ENCODE measurements around the genes REN, CNTN2, NUCKS1 and SLC41A1.

DNA sequence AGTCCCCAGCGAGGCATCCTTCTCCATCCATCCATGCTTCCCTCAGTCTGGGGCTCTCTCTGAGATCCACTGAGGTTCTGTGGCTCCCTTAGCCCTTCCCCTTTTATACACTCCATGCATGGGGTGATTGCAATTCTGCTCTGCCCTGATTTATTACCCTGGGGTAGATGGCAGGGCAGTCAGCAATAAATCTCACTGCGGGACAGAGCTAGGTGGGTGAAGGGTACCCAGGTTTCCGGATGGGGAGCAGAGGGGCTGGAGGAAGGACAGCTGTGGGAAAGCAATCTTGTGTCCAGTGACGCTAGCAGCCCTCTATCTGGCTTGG lies at the start of gene REN:
Gene REN, minus strand, starts transcription at position 79 of the 325 bp plus-strand sequence.
- RRBS = no CpG with 5 or more reads among the region's 4 CpGs

- RRBS = no CpG with 5 or more reads among the region's 7 CpGs
Measured at GRCh38 chr1:204451615-204452176, 40.1 kb upstream of the PPP1R15B start.

DNA sequence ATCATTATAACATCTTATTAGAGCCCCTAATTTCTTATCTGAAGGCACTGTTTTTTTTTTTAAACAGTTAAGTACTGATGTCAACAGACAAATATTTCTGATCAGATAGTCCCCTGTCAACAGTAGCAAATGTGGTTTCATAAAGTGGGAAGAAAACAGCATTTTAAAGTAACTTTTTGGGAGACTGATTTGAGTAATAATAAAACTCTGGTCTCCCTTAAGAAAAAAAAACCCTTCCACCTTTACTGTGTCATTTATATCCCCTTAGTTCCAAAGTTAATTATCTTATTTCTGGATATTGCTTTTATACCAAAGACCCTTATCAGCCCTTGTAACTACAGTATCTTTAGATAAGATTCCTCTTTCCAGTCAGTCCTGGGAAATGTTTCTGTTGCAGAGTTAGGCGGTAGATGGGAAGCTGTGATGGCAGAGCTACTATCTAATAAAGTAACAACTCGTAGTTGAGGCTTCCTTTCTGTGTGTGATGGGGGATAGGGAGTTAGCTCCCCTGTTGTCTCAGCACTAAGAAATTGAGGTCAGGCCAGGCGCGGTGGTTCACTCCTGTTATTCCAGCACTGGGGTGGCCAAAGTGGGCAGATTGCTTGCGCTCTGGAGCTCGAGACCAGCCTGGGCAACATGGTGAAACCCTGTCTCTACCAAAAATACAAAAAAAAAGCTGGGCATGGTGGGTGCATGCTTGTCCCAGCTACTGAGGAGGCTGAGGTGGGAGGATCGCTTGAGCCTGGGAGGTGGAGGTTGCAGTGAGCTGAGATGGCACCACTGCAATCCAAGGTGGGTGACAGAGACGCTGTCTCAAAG lies 39.9 kb downstream of the MDM4 start:
- RRBS = no CpG with 5 or more reads among the region's 8 CpGs

DNA sequence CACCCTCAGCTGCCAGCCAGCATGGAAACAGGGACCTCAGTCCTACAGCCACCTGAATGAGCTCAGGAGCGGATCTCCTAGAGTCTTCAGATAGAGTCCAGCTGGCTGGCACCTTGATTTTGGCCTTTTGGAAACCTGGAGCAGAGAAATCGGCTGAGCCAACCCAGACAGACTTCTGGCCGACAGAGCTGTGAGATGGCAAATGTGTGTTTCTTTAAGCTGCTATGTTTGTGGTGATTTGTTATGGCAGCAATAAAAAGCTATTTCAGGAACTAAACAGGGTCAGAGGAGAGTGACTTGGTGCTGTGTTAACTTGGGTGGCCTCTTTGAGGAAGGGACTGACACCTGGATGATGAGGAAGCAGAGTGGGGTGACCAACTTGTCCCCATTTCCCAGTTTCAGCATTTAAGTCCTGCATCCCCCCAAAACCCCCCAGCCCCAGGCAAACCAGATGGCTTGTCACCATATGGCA lies 34.3 kb downstream of the LRRN2 start:
- RRBS = no CpG with 5 or more reads among the region's 3 CpGs

GRCh38 chr1:204684173-204685280 lies 1.0 kb downstream of the LRRN2 start:
- RRBS = 6% methylated on average over 34 of the region's 64 CpGs

DNA sequence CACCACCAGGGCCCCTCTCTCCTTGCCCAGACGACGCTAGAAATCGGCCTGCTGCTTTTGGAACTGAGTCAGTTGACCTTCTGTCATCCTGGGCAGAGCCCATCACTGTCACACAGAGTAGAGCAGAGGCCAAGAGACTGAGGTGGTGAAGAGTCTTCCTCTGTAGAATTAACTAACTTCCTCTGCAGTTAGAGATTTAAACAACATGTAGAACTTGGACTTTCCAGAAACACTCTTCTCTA lies 83.5 kb upstream of the CNTN2 start:
- RRBS = no CpG with 5 or more reads among the region's 3 CpGs

DNA sequence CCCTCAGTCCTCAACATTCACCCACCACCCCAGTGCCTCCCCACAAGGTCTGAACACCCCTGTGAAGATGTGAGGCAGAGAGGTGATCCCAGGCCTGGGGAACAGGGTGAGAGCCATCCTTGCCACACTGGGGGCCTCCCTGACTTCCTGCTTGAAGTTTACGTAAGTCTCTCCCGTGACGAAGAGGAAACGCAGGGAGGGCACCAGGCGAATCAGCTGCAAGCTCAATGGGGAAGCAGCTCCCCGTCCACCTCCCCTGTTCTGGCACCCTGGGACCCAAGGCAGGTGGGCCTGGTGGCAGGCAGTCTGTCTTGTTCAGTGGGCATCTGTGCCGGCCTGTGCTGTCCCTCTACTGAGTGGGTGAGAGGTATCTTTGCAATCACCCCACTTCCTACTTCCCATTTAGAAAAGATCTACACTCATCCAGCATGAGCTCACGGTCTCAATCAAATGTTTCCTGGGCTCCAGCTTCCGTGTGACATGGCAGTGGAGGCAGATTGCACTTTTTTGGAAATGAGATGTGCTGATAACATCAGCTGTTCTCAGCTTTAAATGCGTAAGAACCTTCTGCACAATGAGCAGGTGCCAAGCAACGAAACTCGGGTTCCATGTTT lies 50.4 kb upstream of the CNTN2 start:
- RRBS = no CpG with 5 or more reads among the region's 12 CpGs

GRCh38 chr1:205037761-205037960 lies 5.4 kb upstream of the CNTN2 start:
- RRBS = no CpG with 5 or more reads among the region's 7 CpGs

DNA sequence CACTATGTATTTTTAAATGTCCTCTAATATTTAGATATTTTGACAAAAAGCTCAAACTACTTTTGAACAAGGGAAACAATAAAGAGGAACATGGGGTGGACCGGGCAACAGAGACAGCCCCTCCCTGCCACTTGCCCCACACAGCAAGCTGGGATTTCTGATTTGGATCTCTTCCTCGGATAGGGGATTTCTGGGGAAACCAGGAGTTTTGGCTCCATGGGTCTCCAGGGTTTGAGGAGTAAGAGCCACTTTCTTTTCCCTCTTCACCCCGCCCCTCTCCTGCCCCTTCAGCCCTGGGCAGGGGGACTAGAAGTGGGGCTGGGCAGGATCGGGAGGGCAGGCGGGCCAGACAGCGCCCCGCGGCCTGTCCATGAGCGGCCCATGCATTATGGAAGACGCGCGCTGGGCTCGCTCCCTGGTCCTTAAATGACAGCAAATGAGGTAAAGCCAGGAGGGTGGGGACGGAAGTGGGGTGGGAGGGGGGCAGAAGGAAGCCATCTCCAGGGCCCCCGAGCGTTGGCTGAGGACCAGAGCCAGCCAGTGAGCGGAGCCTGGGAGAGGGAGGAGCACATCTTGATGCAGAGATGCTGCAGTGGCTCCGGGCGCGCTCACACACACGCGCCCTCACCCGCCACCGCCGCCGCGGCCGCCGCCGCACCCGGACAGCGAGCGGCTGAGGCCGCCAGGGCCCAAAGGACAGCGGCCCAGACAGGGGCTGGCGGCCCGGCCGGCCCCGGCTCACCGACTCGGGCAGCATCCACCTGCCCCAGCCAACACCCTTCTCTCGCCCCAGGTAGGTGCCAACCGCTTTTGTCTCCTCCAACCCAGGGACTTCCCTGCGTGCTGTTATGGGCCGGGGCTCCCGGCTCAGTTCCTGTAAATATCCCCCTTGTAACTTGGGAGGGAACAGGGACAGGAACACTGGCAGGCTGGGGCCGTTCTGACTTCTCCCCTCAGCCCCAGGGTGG lies at the start of gene CNTN2:
Gene CNTN2, plus strand, starts transcription at position 611 of the 968 bp plus-strand sequence.
- RRBS = 9% methylated on average over 15 of the region's 47 CpGs

DNA sequence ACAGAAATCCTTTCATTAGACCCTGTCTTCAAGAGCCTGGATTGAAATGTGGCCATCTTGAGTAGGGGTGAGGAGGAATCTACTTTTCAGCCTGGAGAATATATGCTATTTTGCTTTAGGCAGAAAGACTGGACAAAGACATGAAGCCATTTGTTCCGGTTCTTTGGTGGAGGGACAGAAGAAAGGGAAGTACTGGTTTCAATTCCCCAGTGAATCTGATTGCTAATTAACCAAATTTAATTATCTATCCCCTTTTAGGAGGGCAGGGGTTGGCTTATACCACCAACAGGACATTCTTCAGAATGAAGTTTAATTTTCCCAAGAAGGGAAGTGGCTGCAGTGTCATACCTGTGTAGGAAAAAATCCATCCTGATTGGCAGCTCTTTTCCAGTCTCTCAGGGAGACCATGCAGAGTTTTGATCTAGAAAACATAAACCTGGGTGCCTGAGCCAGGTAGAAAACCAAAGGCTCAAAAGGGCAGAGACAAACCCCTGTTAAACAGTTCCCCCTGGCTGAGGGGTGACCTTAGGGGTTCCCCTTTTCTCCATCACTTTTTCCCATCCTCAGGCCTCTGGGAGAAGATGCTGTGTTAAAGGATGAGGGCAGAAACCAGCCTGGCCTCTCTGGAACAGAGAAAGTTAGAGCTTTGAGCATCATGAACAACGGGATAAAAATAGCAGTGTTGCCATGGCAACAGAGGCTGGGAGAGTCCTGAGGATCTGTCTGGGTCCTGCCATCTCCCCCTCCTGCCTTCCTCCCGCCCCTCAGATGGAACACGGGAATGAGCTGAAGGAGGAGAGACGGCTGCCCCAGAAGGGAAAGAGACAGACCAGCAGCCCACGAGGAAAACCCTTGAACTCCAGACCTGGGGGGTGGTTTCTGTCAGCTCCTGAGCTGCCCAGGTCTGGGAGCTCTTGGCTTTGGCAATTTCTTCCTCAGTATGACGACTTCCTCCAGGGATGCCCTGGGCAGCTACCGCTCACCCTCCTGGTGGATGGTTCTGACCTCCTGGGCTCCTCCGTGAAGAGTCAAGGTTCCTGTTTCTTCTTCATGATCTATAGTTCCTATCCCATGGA lies 13.8 kb upstream of the LEMD1 start:
- RRBS = no CpG with 5 or more reads among the region's 9 CpGs

GRCh38 chr1:205441658-205442345 lies 14.0 kb downstream of the BLACAT1 start:
- RRBS = no CpG with 5 or more reads among the region's 10 CpGs

GRCh38 chr1:205536617-205537440 lies 32.0 kb upstream of the MFSD4A start:
- RRBS = 12% methylated on average over 3 of the region's 10 CpGs

- RRBS = no CpG with 5 or more reads among the region's 43 CpGs
Measured at GRCh38 chr1:205591518-205592562, 23.0 kb downstream of the MFSD4A start.

GRCh38 chr1:205630033-205630583 lies 1.7 kb downstream of the ELK4 start:
- RRBS = no CpG with 5 or more reads among the region's 3 CpGs

GRCh38 chr1:205743600-205744446 lies 6.2 kb downstream of the NUCKS1 start:
- RRBS = no CpG with 5 or more reads among the region's 7 CpGs

- RRBS = 2% methylated on average over 7 of the region's 61 CpGs
Measured at GRCh38 chr1:205749647-205750296, at the start of gene NUCKS1. NUCKS1 (minus strand) TSS chr1:205750182.

DNA sequence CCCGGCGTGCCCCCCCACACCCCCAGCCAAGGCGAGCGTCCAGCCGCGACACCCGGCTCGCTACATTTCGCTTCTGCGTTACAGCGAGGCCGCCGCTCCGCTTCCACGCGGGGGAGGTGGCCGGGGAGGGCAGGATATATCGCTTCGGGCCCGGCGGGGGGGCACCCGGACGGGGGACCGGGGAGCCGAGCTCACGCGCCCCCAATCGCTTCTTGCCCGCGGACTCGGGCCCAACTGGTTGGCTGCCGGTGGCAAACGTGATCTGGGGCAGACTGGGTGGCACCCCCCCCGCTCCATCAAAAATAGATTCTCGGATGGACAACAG lies at the start of gene SLC41A1:
Gene SLC41A1, minus strand, starts transcription at position 274 of the 325 bp plus-strand sequence.
- RRBS = 6% methylated on average over 26 of the region's 35 CpGs

DNA sequence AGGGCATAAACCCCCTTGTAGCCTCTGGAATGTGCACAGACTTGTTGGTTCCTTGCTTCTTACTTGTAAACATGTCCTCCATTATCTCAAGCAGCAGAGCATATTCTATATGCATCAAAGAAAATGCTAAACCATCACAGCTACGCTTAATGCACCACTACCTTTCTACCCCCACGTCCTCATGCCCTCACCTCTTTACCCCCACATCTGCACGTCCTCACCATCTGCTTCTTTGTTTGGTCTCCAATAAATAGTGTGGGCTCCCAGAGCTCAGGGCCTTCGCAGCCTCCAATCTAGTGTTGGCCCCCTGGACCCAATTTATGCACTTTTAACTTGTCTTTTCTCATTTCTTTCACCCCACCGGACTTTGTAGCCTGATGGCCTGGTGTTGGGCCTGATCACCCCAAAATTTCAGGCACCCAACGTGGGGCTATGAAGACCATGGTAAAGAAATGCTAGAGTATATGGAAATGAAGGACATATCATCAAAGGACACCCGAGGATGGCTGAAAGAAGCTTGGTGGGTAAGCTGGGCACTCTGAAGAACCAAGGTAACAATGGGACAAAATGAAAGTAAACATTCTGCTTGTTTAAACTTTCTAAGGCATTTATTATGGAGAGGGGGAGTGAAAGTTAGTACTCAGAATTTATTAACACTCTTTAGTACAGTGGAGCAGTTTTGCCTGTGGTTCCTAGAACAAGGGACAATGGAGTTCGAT lies 8.0 kb upstream of the PM20D1 start:
- RRBS = no CpG with 5 or more reads among the region's 8 CpGs

DNA sequence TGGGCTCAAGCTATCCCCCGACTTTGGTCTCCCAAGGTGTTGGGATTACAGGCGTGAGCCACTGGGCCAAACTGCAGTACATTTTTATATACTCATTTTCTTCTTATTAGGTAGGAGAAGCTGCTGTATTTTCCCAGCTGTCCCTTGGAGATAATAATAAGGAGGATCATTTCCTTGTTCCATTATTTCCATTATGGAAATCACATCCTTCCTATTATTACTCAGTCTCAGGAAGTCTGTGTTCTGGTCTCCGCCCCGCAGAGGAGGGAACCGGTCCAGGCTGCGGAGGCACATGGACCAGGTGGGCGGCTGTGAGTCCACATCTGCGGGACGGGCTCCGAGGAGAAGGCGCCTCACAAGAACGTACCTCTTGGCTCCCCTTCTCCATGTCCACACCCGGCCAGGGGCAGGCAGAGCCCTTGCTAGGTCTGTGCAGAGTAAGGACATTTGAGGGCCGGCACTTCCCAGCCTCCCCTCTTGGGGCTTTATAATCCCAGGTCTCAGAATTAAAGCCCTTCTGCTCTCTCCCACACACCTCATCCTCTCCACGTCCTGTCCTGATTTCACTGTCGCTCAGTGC lies 14.6 kb downstream of the RAB7B start:
- RRBS = no CpG with 5 or more reads among the region's 16 CpGs

GRCh38 chr1:206380230-206380577 lies 90.1 kb upstream of the IKBKE start:
- RRBS = no CpG with 5 or more reads among the region's 2 CpGs